Heart (tissue), 3 donors: ENCODE data around the genes PRSS37, MGAM2, TRPV6, KEL and ZYX.

DNA sequence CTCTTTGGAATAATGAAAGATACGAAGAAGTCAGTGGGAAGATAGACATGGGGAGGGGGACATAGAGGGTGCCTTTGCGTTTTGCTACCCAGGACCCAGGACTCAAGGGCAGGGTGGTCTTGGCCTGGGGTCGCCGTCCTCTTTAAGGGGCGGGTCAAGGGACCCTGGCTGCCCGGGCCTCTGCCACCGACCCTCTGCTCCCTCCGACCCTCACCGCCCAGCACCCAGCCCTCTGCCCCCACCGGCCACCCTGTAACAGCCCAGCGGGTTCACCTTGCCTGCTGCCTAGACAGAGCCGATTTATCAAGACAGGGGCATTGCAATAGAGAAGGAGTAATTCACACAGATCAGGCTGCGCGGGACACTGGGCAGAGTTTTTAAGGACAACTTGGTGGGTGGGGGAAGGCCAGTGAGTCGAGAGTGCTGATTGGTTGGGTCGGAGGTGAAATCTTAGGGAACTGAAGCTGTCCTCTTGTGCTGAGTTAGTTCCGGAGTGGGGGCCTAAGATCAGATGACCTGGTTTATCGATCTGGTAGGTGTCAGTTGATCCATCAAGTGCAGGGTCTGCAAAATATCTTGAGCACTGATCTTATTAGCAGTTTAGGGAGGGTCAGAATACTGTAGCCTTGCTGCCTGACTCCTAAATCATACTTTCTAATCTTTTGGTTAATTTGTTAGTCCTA lies 750 bp upstream of the ADCK2 start:
- RAMPAGE, long total RNA, 2 experiments = no peak in any of the 2 experiments

DNA sequence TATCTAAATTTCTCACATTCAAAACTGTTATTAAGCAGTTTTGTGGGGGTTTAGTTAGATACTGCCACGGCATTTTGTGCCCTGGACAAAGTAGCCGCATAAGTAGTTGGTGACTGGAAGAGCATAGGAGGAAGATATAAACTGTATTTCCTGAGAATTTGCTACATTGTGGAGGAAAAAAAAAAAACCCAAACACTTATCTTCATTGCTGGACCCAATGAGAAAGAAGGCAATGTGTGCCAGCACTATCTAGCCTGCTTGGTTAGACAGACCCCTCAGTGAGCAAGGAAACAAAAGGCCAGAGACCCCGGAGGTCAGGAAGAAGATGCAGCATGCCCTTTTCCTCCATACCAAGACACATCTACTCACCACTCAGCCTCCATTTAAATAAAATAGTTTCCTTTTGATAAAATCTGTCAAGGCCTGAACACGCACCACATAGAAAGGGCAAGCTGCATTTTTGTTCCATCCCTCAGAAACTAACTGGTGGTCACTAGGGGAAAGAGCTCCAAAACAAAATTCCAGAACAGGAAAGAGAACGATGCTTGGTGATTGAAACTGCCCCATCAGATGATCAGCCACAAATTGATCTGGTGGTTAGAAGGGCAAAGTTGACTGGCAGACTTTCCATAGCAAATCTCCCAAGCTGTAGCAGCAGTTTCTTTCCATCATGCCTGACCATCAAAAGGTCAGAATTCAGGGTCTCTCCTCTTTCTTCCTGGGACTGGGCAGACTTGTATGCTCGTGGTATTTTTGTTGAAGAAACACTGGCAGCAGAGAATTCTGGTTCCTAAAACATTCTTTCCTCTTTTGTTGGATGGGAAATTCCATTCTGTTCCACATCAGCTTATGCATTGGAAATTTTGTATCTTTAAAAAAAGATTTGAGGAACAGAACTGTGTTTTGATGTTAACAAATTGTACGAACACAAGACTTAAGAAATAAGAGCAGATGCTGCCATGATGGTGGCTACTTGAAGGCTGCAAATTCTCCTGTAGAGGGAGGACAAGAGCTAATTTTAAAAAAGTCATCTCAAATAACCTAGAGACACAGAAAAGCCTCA lies 29.3 kb downstream of the NDUFB2 start:
- RAMPAGE, long total RNA, 2 experiments = no peak in any of the 2 experiments

GRCh38 chr7:140791758-140792673 lies 95.5 kb downstream of the NDUFB2 start:
- RAMPAGE, long total RNA, 2 experiments = no peak in any of the 2 experiments

- RAMPAGE, long total RNA, 2 experiments = no peak in any of the 2 experiments
These were observed 17.8 kb upstream of the MRPS33 start for GRCh38 chr7:141032490-141033002.

DNA sequence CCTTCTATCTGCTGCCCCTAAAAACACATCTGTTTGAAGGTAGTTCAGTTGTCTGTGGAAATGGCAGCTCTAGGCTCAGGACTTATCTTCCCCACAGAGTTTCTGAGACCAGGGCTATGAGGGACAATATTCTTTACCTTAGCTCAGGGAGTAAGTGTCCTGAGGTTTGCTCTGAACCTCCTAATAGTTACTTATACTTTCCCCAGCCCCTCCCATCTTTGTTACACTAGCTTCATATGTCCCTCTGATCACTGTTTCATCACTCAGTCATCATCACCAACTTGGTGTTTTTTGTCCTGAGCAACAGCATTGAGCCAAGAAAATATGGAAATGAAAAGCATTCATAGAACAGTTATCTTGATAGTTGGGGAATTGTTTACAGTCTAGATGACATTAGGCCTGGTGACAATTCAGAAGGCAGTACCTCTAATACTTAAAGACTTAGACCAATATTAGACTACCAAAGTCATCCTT lies at the start of gene PRSS37:
TSS of gene PRSS37 (minus strand) at position 168 of the 474 bp plus-strand sequence.
- RAMPAGE, long total RNA, 2 experiments = no peak in any of the 2 experiments

DNA sequence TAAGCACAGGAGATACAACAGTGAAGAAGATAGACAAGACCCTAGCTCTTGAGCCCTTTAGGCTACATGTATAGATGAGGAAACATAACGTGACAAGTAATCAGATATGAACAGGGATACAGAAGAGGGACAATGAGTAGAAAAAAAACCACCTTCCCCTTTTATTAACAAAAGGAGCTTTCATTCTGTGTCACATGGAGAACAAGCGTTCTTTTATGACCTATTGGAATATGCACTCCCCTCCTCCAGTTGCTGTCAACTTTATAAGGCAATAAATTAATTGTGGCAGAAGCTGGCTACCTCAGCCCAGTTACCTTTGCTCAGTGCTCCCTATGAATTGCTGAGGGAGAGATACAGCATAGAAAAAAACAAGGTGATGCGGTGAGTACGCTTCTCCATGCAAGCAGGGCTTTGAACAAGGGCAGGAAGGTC lies at the start of gene MGAM2:
TSS of gene MGAM2 (plus strand) at position 292 of the 432 bp plus-strand sequence.
- RAMPAGE, long total RNA, 2 experiments = no peak in any of the 2 experiments

DNA sequence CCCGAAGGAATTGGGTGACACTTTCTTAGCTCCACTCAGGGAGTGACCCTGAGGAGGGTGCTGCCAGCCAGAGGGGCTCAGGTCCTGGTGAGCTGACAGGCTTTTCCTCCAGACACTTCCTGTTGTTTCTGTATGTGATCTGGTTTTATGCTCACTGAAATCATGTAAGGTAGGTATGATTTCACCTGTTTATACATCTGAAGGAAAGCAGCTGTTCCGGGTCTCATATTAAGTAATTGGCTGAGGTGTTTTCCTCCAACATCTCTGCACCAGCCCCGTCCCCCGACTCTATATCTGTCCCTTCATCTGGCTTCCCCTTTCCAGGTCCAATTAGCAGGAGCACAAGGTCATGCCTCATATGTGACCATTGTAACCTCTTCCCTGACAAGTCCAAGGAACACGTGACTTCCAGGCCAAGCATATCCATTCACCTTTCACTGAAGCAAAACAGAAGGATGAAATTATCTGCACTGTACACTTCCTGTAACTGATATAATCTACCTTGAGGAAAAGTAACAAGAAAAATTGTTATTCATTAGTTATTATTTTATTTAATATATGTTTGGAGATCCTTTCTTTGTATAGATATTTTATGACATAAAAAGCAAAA lies 66.5 kb upstream of the PRSS58 start:
- RAMPAGE, long total RNA, 2 experiments = no peak in any of the 2 experiments

DNA sequence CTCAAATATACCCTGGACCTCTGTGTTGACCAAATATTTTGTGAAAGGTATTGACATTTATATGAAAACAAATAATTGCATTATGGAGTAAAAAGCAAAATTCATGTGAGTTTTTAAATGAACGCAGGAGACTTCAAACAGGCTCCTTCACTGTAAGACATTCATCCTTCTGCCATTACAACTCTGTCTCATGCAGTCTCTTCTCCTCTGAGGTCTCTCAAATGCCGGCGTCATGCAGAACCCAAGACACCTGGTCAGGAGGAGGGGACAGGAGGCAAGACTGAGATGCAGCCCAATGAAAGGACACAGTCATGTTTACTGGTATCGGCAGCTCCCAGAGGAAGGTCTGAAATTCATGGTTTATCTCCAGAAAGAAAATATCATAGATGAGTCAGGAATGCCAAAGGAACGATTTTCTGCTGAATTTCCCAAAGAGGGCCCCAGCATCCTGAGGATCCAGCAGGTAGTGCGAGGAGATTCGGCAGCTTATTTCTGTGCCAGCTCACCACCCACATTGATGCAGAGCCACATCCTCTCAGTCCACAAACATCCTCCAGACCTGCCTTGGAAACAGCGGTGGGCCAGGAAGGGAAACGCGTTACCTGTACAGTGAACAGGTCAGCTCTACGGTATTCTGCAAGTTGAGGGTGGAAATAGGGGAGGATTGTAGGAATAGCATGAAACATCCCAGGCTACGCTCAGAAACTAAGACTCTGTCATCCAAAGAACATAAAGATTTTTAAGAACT lies 133.2 kb upstream of the PRSS1 start:
- RAMPAGE, long total RNA, 2 experiments = no peak in any of the 2 experiments

DNA sequence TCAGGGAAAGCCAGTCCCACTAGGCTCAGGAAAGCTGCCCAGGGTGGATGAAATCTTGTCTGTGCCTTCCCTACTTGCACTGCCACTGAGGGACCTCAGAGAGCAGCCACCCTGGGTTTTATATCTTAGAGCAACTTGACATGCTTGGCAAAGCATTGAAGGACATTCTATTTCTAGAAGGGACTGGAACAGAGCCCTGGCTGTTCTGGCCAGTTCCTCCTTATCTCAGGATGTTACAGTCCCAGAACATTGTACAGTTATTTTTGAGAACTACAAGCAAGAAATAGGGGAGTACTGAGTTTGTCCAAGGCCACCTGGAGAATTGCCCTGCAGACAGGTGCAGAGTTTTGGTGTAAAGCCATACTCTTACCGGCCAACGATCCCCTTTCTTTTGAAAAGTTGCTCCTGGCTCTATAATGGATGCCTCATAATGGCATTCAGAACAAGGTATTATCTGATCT lies 7.3 kb upstream of the PRSS1 start:
- RAMPAGE, long total RNA, 2 experiments = no peak in any of the 2 experiments

DNA sequence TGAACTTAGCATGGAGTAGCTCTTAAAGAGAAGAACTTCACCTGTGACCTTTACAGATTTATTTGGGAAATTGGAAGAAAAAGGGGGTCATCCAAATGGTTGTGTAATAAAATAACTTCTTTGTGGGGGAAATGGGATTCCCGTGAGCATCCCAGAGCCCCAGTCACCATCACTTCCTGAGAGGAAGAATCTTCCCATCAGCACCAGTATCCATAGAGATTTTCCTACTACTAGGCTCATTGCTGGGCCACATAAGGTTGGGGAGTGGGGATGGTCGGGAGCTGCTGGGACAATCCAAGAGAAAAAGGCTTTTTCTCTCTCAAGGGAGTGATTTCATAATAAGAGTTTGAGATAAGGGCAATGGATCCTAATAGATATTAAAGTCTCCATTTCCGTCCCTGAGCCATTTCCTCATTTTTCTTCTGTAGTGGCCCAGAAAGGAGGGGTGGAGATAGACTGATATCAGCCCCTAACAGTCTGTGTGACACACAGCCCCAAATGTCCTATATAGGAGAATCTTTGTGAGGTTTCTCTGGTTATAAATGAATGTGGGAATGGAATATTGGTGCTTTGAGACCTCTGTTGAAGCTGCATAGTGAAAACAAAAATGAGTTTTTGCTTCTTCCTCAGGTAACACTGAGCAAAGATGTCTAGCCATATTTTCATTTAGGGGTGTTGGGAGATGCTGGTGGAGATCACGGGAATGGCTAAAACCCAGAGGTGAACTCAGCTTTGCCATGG lies 35.2 kb downstream of the PRSS2 start:
- RAMPAGE, long total RNA, 2 experiments = no peak in any of the 2 experiments

DNA sequence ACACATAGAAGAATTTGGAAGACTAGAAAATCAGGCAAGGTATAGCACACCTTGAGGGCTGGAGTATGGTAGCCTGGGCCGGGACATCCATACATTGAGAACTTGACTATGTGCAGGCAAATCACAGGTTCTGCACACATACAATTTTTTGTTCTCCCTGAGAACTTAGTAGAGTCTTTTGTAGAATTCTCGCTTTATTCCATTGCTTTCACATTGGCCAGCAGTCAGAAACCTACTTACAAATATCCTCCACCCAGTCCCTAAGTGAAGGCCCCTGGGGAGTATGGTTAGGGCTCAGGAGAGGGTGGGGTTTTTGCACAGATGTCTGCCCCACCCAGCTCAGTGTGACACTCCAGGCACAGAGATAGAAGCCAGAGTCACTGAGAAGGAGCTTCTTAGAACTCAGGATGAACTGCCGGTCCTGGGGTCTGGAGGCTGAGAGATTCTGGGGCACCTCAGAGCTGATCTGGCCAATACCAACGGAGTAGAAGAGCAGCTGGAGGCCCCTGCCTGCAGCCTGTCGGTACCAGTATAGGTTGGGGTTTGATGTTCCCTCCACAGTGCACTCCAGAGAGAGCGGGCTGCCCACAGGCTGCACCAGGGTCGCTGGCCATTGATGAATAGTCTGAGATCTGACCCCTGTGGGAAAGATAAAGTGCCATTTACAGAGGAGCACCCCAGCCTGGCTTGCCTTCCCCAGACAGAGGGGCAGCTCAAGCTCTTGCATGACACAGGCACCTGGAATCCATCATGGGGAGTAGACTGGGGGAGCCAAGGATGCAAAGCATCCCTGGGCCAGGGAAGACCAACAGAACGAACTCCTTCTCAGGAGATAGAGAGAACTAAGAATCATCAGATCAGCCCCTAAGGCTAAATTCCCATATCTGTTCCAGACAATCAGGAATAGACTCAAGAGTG lies 41.7 kb downstream of the PRSS2 start:
- RAMPAGE, long total RNA, 2 experiments = no peak in any of the 2 experiments

DNA sequence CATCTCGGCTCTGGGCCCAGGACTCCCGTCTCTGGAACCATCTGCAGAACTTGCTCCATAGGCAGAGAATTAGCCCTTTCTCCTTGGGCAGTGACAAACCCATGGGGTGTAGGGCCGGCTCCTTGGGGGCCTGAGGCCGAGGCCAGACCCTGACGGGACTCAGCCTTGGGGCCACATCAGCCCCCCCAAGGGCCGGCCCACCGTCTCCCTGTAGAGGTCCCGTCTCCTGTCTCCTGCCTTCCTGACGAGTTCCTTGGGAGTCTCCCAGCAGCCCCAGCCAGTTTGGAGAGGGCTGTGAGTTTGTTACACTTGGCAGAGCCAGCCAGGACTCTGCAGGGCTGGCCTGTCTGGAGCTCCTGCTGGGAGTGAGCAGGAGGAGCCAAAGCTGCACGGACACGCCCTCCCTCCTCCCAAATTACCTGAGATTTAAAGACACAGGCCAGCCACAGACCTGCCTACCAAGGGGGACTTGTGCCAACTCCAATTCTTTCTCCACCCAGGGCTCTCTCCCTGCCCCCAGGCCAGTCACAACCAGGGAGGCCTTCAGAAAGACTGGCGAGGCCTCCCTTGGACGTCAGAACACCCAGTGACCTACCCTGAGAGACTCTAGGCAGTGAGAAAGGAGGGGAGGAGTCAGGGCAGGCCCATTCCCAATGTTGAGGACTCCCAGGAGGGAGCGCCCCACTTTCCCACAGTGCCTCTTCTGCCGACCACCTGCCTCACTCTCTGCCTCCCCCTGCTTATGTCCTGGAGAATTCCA lies at the start of gene TRPV6:
TSS of gene TRPV6 (minus strand) at position 332 of the 760 bp plus-strand sequence.
- RAMPAGE, long total RNA, 2 experiments = no peak in any of the 2 experiments

DNA sequence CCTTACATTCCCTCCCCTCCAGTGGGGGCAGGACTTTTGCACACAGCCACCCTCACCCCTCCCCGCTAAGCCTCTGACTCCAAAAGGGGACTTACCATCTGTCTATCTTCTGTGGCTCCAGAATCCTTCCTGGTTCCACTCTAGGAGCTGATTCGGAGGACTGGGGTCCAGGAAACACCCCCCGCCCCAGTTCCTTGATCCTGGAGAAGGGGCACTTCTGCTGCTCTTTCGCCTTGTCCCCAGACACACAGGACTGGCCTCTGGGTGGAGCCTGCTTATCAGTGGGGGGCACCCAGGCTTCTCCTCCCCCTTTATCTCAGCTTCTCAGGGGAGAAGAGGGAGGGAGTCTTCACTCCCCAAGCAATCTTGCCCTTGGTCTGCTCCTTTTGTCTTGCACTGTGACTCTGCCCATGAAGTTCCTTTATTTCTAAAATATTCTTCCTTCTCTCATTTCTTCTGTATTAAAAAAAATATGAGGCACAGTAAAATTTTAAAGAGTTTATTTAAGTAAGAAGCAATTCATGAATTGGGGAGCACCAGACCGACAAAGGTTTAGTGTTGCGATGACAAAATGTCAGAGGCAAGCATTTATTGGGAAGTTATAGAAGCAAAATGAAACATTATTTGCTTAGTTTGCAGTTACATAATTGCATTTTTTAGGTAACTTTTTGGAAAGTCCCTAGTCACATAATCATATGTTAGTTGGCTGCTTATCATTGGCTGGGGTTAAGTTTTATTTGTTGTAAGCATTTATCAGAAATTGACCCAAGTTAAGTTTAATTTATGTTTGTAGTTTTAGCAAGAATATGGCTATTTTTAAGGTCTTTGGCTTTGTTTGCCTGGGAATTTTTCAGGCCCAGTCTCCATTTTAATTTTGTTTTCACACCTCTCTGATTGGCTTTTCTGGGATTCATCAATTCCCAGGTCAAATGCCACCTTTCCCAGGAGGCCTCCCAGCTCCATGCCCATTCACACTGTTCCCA lies at the start of gene KEL:
TSS of gene KEL (minus strand) at position 255 of the 983 bp plus-strand sequence.
- RAMPAGE, long total RNA, 2 experiments = no peak in any of the 2 experiments

DNA sequence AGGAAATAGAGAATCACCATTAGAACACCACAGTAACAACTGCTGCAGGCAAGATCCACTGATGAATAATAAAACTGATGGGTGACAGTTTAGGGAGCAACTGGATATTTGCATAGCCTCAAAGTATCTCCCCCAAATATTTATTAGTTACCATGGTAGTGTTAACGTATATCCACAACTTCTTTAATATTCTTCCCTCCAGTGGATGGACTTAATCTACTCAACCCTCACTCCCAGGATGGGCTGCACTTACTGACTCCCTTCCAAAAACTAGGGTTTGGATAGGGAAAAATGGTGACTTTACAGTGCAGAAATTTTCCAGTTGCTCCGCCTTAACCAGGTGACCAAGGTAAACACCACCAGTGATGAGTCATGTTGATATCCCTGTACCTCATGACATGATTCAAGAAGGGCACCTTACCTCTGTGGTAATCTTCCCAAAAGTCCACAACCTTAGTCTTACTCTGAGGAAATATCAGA lies 3.6 kb upstream of the GSTK1 start:
- RAMPAGE, long total RNA, 2 experiments = no peak in any of the 2 experiments

DNA sequence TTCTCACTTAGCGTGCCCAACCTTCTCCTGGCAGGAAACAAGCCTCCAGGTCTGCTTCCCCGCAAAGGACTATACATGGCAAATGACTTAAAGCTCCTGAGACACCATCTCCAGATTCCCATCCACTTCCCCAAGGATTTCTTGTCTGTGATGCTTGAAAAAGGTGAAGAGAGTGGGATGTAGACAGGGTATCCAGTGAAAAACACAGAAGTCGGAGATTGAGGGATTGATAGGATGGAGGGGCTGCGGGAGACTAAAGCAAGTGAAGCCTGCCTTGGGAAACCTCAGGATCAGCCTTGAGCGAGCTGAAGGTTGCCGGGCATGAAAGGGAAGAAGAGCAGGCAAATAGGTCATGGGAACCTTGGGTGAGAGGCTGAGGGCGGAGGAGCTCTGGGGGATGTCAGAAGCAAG lies 1.3 kb downstream of the GSTK1 start:
- RAMPAGE, long total RNA, 2 experiments = no peak in any of the 2 experiments

- RAMPAGE, long total RNA, 2 experiments = no peak in any of the 2 experiments
These were observed 1.3 kb downstream of the CASP2 start for GRCh38 chr7:143289549-143289840.

DNA sequence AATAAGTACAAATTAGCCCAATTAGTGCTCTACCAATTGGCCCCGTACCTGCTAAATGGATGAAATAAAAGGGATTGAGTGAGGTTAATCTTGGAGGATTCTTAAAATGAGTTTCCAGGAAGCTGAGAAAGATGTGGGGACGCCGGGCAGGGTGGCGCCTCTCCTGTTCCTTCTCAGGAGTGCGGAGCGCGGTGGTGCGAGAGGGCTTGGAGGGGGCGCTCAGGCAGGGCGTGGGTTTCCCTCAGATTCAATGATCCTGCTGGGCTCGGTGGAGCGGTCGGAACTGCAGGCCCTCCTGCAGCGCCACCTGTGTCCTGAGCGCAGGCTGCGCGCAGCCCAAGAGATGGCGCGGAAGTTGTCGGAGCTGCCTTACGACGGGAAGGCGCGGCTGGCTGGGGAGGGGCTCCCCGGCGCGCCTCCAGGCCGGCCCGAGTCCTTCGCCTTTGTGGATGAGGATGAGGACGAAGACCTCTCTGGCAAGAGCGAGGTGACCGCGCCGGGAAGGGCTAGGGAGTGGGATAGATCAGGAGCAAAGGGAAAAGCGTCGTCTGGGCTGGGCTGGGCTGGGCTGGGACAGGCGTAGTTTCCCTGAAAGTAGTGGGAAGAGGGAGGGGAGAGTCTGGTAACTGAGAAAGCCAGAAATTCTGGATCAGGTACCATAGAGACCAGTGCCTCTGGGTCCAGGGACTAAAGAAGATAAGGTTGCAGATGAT lies 17.1 kb downstream of the FAM131B start:
- RAMPAGE, long total RNA, 2 experiments = no peak in any of the 2 experiments

GRCh38 chr7:143361133-143361582 lies 1.4 kb downstream of the FAM131B start:
- RAMPAGE, long total RNA, 2 experiments = no peak in any of the 2 experiments

DNA sequence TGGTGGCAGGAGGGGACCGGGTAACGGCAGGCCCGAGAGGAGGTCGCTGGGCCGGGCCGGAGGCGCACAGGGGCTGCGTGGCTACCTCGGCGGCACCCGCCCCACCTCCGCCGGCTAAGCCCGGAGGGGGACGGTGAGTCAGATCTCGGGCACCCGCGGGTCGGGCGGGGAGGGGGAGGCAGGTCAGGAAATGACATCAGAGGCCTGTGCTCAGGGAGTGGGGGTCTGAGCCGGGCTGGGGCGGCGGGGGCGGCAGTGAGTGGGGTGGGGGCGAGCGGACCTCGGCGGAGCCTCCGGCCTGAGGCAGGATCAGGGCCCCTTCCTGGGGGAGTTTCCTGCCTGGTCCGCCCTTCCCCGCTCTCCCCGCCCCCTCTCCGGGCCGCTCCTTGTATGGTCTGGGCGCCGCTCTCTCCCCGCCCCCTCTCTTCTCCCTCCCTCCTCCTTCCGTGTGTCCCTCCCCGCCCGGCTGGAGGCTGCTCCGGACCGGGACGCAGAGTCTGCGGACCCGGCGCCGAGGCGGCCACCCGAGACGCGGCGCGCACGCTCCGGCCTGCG lies at the start of gene ZYX:
TSS of gene ZYX (plus strand) at position 491 of the 555 bp plus-strand sequence.
- RAMPAGE, long total RNA, 2 experiments = start-site peak on the minus strand in 1 of 2 experiments, centred at position 114 of the sequence, 96 reads per replicate

DNA sequence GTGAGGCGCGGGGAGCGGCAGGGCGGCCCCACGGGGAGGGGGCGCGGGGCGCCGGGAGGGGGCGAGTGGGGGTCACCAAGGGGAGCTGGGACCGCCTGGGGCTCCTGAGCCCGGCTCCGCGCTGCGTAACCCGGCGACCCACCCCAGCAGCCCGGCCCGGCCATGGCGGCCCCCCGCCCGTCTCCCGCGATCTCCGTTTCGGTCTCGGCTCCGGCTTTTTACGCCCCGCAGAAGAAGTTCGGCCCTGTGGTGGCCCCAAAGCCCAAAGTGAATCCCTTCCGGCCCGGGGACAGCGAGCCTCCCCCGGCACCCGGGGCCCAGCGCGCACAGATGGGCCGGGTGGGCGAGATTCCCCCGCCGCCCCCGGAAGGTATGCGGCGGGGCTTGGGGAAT lies 261 bp downstream of the ZYX start:
- RAMPAGE, long total RNA, 2 experiments = no peak in any of the 2 experiments